Heart (tissue), 3 donors: ENCODE measurements around the gene BMP2.

GRCh38 chr20:5170938-5171867 lies 44.4 kb downstream of the CDS2 start:
- RAMPAGE, long total RNA, 2 experiments: no peak in any of the 2 experiments

DNA sequence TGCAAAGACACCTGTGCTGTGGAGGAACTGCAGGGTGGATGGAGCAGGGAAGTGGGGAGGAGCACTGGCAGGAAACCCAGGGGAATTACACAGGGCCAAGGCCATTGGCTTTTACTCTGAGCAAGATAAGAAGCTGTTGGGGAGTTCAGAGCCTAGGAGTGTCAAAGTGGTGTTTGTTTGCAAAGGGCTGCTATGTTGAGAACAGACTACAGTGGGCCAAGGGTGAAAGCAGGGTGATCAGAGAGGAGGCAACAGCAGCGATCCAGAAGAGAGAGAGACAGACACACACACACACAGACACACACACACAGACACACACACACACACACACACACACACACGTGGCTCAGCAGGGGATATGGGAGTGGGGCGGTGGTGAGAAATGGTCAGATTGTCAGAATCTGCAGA lies 75.7 kb downstream of the CDS2 start:
- RAMPAGE, long total RNA, 2 experiments: no peak in any of the 2 experiments

DNA sequence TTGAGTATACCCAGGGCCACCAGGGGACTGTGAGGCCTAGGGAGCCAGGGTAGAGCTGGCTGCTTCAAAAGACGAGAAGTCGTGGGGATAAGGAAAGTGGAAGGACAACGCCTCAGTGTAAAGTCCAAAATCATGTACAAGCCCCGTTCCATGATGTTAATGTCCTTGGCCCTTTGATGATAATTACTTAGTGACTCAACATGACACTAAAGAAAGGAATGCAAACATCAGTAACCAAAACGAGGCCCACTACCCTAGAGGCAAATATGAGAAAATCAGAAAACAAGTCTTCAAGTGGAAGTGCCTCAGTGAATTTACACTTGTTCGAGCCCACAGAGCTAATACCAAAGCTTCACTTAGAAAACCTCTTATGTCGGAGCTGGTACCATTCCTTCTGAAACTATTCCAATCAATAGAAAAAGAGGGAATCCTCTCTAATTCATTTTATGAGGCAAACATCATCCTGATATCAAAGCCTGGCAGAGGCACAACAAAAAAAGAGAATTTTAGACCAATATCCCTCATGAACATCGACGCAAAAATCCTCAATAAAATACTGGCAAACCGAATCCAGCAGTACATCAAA lies 96.5 kb downstream of the GPCPD1 start:
- RAMPAGE, long total RNA, 2 experiments: no peak in any of the 2 experiments

DNA sequence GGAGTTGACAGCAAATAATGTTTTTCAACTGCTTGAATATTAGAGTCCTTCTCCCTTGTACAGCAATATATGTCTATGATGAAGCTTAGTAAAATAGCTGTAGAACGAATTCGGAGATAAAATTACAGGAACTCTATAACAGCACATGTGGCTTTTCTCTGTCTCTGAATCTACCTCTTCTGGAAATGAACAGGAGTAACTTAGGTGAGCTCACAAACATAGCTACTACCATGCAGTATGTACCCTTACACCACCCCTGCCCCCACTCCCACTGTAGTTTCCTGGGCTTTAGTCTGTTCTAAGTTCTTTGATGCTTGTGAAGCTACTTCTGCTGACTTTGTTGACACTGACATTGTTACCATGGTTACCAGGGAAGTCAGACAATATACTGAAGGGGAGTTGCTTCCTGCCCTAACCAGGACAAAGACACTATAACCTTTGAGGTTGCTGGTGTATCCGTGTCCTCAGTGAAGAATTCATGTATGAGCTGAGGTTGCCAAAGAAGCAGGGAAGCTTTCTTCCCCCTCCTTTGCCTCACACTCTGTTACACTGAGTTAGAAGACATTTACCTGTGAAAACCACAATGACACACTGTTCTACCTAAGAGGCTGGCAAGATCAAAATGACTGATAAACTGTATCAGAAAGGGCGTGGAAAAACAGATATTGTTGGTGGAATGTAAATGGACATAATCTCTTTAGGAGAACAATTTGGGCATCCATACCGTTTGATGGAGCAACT lies 35.6 kb upstream of the SHLD1 start:
- RAMPAGE, long total RNA, 2 experiments: no peak in any of the 2 experiments

GRCh38 chr20:5748244-5748536 lies 2.0 kb upstream of the SHLD1 start:
- RAMPAGE, long total RNA, 2 experiments: no peak in any of the 2 experiments

- RAMPAGE, long total RNA, 2 experiments: no peak in any of the 2 experiments
Measured at GRCh38 chr20:5782081-5782503, 31.9 kb downstream of the SHLD1 start.

- RAMPAGE, long total RNA, 2 experiments: no peak in any of the 2 experiments
Measured at GRCh38 chr20:5848413-5848612, 63.0 kb upstream of the CHGB start.

- RAMPAGE, long total RNA, 2 experiments: no peak in any of the 2 experiments
Measured at GRCh38 chr20:5942307-5942833, 8.0 kb downstream of the TRMT6 start.

DNA sequence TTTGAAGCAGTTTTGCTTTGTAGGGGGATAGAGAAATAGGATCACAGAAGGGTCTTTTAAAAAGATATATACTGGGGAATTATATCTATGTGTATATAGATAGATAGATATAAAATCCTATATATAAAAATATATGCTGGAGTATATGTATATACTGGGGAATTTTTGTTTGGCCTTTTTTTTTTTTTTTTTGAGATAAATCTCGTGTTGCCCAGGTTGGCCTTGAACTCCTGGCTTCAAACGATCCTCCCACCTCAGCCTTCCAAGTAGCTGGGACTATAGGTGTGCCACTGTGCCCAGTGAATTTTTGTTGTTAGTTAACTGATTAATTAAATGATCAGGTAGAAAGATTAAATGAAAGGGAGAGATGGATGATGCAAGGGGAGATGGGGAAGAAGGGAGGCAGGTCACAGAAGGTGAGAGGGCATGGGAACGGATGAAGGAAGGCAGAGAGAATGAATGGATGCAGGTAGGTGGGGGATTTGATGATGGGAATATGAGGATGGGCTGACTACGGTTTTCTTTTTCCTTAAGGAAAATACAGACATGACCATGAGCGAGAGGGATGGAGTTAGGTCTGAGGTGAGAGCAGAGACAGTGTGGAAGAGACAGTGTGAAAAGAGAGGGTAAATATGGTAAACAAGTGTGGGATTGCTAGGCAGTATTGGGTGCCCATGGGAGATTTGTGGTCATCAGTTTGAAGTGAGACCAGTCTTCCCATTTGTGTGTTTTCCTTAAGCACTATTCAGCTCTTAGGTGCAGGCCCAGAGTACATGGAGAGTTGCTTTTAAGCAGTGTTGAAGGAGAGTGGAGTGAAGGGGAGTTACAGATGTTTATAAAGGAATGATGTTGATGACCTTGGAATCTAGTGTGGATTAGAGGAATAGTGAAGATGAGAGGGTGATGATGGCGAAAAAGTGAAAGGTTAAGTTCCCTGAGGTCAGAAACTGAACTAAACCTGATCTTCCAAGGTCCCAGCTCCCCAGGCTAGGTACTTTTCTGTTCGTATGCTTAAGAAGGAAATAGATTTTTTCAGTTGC lies 7.4 kb downstream of the CRLS1 start:
- RAMPAGE, long total RNA, 2 experiments: no peak in any of the 2 experiments

DNA sequence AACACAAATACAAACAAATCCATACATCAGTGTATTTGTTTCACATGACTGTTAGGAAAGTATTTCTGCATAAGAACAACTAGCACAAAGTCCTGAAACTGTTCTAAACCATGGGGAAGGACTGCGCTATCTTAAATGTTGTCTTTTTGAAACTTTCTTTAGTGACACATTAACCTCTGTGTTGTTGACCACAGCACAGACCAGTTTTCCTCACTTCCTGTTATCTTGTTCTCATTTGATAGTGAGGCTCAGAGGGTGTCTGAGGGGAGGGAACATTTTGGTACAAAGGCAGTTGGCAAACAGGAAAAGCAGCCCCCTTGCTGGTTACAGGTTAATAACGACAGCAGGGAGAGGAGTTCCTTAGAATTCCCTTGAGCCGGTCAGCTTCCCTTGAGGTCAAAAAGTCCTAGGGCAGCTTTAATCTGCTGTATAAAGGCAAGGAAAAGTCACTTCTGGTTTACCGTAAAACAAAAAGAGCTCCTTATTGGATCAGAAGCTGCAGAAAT lies 143.5 kb upstream of the BMP2 start:
- RAMPAGE, long total RNA, 2 experiments: no peak in any of the 2 experiments

DNA sequence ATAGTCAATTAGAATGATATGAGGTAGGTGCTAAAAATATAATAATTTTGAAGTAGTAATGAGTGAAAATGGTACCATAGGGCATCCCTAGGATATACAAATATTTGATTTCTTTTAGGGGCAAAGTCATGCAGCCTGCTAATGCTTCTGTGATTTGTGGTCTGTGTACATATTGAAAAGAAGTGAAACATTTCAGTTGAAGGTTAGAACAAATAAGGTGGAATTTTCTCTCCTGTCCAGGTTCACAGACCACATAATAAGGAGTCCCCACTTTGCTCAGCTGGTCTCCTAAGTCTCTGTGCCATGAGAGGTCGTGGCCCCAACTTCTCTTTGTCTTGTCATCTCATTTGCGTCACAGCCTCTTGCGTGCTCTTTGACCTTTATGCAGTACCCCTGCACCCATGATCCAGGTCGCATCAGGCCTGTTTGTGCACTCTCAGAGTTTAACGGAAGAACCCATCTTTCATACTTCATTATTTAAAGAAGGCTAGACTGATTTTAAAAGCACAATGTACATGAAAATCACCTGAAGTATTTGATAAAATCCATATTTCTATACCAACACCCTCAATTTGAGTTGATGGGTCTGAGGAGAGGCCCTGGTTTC lies 110.4 kb upstream of the BMP2 start:
- RAMPAGE, long total RNA, 2 experiments: no peak in any of the 2 experiments

GRCh38 chr20:6767292-6768061 lies at the start of gene BMP2:
Gene BMP2 (plus strand): TSS chr20:6767686.
- RAMPAGE, long total RNA, 2 experiments: no peak in any of the 2 experiments

GRCh38 chr20:6770901-6771500 lies 3.5 kb downstream of the BMP2 start:
- RAMPAGE, long total RNA, 2 experiments: no peak in any of the 2 experiments

- RAMPAGE, long total RNA, 2 experiments: no peak in any of the 2 experiments
Measured at GRCh38 chr20:7096932-7097213, 329.4 kb downstream of the BMP2 start.

DNA sequence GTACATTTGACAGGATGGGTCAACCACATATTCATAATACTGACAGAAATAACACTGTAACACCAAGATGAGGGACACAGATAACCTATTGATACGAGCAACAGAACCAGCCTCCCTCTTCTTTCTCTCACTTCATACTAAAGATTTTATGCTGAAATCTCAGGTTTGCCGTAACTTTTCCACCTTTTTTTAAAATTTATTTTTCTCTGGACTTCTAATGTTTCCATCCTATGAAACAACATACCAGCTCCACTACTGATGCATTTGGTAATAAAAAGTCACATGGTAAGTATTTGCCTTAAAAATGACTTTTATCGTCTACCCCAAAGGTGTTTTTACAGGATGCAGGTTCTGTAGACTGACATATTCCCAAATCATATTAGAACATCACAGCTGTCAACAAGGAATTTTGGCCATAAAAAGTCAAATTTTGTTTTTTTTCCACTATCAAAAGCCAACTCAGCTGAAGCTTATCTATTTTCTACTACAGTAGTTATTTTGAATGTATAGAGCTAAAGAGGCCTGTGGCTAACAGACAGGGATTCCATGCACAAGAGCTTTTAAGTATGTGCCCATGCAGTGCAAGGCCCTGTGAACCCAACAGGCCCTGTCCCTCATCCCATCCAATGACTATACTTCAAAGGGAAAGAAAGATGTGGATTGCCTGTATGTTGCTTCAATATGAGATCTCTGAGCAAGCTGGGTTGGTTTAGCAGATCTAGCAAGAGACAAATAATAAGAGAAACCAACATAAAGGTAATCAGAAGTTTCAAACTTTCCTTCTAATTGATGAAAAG lies 38.1 kb upstream of the HAO1 start:
- RAMPAGE, long total RNA, 2 experiments: no peak in any of the 2 experiments

GRCh38 chr20:7980138-7981025 lies 39.2 kb downstream of the TMX4 start:
- RAMPAGE, long total RNA, 2 experiments: no peak in any of the 2 experiments

GRCh38 chr20:7981853-7982341 lies 37.7 kb downstream of the TMX4 start:
- RAMPAGE, long total RNA, 2 experiments: no peak in any of the 2 experiments

GRCh38 chr20:8000406-8001259 lies 18.9 kb downstream of the TMX4 start:
- RAMPAGE, long total RNA, 2 experiments: no peak in any of the 2 experiments

DNA sequence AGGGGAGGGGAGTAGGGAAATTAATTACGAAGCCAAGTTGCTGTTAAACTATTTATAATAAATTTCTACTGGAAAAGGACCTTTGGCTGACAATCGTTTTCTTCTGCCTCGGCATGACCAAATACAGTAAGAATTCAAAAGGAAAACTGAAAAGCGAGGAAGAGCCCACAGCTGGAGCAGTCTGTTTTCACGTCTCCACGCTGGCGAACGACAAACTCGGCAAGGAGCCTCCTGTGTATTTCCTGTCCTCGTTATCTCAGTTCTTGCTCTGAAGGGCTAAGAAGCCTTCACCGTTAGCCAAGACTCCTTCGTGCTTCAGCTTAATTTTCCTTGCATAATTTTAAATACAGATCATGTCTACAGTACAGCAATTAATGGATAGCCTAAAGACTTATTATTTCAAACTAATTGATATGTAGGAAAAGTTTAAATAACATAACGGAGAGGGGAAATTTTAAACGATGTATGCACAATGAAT lies 214.3 kb upstream of the PLCB4 start:
- RAMPAGE, long total RNA, 2 experiments: no peak in any of the 2 experiments

- RAMPAGE, long total RNA, 2 experiments: no peak in any of the 2 experiments
Measured at GRCh38 chr20:9401992-9402652, 112.3 kb upstream of the LAMP5 start.